Brain (tissue), 1 donor: ENCODE data around the gene ZBTB14.

- RRBS: 0% methylated on average over 4 of the region's 31 CpGs
These were observed 887 bp downstream of the AKAIN1 start for GRCh38 chr18:5196147-5196593.

DNA sequence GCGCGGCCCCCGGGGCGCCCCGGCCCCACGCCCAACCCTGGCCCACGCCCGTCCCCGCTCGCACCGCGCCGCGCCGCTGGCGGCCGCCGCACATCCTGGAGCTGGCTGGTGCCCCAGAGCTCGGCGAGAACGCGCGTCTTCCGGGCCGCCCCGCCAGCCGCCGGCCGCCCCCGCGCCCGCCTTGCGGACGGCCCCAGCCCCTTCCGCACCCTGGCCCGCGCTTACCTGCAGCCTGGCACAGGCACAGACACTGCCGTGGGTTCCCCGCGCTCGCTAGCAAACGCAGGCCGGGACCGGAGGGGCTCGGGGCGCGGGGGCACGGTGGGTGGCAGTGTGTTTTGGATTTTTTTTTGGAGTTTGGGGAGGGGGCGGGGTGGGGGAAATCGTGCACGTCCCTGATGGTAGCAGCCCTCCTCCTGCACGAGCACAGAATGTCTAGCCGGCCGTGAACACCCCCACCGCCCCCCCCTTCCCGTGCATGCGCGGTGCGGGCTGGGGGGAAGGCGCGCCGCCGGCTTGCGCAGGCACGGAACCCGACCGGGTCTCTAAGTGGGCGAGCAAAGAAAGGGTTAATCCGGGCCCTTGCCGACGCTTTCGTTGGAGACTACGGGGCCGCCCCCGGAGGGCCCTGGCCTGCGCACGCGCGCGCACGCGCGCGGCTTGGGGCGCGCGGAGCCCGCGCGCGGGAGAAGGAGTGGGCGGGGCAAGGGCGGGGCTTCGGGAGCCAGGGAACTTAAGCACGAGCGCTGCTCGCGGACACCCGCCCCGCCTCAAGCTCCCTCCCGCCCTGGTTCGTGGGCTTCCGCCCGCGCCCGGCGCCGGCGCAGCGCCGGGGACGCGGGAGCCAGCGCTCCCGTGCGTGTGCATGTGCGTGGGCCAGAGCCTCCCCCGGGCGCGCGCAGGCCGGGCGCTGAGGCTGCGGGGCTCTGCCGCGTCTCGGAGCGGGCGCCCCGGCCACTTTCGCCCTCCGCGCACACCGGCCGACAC, at the start of gene ZBTB14:
Gene ZBTB14 (minus strand): TSS at position 139 of the 987 bp plus-strand sequence.
- RRBS: 2% methylated on average over 35 of the region's 135 CpGs

DNA sequence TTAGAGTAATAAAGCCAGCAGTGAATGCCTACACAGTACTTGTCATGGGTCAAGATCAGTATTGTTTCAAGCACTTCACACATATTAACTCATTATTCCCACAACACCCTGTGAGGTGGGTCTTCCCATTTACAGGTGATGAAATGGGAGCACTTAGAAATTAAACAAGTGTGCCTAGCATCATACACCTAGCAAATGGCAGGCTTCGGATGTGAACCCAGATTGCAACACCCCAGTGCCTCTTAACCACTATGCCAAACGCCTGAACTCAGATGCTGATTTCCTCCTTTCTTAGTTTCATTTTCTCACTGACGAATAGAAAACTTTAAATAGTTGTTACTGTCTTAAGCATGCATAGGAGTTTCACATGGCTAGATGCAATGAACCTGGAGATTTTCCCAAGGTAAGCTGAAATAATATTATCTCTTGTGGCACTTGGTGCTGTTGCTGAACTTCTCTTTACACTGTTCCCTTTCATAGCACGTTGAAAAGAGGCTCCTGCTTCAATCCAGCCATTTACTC, 14.6 kb upstream of the ZBTB14 start:
- RRBS: no CpG with 5 or more reads among the region's 4 CpGs

DNA sequence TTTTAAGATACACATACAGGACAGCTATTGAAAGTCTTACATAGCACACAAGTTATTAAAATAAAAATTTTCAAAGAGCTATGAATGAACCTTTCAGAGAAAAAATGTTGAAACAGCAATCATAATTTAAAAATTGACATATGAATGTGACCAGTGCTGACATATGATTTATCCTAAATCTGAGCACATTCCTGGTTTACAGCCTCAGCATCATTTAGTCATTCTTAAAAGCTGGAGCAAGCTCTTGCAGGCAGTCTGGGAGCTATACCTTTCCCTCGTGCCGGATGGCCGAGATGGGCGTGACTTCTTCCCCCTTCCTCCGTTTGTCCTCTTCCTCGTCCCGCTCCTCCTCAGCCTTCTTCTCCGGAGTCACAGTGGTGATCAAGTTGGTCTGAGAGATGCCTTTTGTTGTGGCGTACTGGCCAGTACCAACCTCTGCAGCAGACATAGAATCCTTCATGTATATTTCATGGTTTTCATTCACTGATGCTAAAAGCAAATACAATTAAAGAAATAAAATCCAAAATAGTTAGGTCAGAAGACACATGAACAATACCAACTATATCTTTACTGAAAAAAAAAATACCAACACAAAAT, 124.0 kb upstream of the ZBTB14 start:
- RRBS: 22% methylated on average over 6 of the region's 9 CpGs

DNA sequence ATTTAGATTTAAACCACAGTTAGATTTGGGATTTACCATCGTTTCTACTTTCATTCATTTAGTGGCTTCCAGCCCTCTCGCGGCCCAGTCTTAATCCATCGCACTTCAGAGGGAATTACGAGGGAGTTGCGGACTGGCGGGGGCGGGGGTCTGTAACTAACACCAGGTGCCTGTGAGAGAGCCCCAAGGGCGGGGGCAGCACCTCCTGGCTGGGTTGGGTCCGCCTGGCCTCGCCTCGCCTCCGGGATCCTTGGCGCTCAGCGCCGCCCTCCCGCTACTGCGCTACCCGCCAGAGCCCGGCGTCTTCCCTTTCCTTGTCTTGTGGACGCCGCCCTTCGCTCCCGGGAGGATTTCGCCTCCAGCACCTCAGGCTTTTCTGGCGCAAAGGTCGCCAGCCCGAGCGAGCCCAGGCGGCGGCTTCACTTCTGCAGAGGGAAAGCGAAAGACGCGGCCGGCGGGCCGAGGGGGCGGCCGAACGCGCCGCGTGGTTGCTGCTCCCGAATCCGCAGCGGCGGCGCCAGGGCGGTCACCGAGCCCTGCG, 84.5 kb upstream of the EPB41L3 start:
- RRBS: 2% methylated on average over 30 of the region's 52 CpGs

DNA sequence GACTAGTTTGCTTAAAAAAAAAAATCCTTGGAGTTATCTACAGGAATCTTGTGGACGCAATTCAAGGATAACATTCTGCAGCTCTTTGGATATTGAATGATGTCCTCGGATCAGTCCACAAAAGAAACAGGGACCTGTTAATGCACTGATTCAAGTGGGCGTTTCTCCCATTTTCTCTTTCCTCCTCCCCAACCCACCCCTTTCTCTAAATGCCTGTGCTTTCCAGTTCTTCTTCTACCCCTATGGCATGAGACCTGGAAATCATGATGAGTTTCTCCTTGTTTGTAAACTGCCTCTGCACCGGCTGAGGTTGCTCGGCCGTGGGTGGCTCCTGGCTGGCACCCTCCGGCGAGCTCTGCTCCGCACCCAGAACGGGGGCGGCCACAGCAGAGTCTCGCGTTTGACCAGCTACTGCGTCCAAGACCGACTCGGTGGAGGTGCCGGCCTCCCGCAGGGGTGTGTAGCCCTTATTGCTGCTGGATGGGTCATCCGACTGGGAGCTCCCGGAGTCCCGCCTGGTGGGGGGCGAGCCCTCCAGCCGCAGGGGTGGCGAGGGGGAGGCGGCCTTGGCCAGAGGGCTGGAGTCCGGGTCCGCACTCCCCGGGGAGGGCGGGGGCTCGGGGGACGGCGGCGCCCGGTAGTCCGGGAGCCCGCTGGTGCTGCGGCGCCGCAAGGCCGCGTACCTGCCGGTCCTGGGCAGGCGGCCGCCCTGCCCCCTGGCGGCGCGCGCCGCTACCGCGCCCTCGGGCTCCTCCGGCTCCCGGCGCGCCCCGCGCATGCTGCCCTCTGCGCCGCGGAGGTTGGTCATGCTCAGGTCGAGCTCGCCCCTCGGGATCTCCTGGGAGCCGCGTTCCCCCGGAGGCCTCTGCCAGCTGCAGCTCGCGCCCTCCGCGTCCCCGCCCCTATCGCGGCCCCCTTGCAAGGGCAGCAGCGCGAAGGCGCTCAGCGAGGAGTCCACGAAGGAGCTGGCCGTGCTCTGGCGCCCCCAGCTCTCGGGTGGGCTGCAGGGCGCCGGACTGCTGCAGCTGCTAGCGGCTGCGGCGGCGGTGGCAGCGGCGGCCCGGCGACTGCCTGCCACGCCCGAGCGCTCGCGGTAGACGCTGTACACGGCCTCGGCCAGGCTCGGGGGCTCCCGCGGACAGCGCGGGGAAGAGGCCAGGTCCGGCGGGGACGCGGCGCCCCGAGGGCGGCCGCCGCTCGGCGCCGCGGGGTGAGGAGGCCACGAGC, 4.9 kb downstream of the TMEM200C start:
- RRBS: 9% methylated on average over 78 of the region's 119 CpGs

DNA sequence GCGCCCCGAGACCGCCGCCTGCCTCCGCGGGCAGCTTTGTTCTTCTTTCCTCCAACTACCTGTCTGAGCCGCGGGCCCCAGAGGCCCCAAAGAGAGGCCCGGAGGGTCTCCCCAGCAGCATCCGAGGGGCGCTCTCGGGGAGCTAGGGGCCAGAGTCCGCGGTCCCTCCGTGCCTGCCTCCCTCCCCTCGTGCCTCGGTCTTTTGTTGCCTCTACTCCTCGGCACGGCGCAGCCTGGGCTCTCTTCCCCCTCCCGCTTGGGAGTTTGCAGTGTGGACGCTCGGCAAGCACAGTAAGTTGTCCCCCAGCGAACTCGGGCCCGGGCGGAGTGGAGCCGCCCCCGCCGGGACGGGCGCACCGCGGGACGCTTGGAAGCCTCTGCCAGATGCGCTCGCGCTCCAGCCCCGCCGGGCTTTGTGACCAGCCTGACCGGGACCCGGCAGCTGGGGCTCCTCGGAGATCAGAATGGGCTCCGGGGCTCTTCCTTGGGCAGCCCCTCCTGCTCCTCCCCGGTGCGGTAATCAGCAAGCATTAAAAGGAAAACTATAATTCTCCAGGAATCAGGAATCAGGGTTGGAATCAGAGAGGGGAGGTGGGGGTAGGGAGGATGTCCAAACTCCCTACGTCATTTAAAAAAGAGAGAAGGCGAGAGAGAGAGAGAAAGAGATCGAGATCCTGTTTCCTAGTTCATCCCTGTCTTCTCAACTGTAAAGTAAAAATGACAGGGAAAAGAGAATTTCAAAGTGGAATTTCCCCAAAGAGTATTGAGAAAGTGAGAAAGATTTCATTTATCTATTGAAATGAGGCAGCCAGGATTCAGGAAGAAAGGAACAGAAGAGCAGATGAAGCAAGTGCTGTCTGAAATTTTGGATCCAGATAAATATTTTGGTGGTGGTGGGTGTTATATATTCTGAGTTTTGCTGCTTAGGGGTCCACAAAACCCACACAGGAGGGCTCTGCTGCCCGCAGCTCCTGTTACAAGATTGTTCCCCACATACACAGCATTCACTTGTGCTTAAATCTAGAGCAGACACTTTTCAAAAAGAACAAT, 799 bp upstream of the TMEM200C start:
- RRBS: 2% methylated on average over 24 of the region's 50 CpGs

- RRBS: no CpG with 5 or more reads among the region's 31 CpGs
These were observed 250.8 kb upstream of the TMEM200C start for GRCh38 chr18:6145970-6146752.

GRCh38 chr18:6284523-6284860, 130.2 kb downstream of the L3MBTL4 start:
- RRBS: no CpG with 5 or more reads among the region's 15 CpGs

DNA sequence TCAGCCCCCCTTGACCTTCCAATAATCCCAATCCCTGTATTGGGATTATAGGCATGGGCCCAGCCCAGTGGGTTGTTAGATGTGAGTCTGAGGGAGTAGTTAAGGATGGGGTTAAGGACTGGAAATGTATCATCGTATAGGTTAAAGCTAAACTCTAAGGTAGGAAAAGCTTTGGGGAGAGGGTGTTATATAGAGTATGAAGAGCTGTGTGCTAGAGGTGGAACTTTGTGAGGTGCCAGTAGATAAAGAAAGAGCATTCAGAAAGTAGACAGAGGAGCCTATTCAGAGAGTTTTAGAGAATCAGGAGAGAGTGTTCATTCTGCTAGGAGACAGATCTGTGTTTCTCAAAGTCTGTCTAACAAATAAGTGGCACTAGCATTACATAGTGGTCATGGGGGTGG, 81.0 kb downstream of the ARHGAP28 start:
- RRBS: no CpG with 5 or more reads among the region's 1 CpG

DNA sequence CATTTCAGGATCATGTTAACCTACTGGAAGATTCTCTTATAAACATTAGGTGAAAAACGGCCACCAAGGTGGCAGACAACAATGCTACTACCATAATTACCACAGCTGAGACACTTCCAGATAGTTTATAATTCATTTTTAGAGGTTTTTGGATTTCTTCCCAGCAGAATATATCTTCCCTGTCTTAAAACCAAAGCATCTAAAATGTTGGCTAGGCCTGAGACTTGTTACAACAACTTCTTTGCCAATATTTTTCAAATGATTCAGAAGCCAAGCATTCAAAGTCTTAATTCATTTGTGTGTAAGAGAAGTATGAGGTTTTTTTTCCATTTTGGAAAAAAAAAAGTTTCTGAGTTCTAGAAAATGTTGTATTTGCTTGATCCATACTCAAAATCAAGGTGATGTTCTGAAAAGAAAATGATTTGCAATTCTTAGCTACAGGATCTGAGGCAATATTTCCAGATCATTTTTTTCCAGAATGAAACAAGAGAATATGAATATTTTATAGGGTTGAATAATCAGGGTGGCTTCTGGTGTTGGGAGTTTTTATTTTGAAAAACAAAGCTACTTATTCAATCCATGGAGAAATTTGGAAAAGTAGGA, 32.8 kb downstream of the LAMA1 start:
- RRBS: no CpG with 5 or more reads among the region's 1 CpG

GRCh38 chr18:7233754-7234551, 3.1 kb downstream of the LRRC30 start:
- RRBS: no CpG with 5 or more reads among the region's 10 CpGs

- RRBS: no CpG with 5 or more reads among the region's 7 CpGs
These were observed 138.1 kb downstream of the LRRC30 start for GRCh38 chr18:7369007-7369392.

- RRBS: no CpG with 5 or more reads among the region's 21 CpGs
These were observed 107.3 kb upstream of the PTPRM start for GRCh38 chr18:7459577-7460439.

GRCh38 chr18:7709107-7709552, 142.0 kb downstream of the PTPRM start:
- RRBS: no CpG with 5 or more reads among the region's 3 CpGs

GRCh38 chr18:7754626-7755579, 187.8 kb downstream of the PTPRM start:
- RRBS: no CpG with 5 or more reads among the region's 8 CpGs

GRCh38 chr18:7818905-7819593, 251.9 kb downstream of the PTPRM start:
- RRBS: no CpG with 5 or more reads among the region's 6 CpGs

- RRBS: no CpG with 5 or more reads among the region's 4 CpGs
These were observed 359.3 kb downstream of the PTPRM start for GRCh38 chr18:7926382-7926849.

DNA sequence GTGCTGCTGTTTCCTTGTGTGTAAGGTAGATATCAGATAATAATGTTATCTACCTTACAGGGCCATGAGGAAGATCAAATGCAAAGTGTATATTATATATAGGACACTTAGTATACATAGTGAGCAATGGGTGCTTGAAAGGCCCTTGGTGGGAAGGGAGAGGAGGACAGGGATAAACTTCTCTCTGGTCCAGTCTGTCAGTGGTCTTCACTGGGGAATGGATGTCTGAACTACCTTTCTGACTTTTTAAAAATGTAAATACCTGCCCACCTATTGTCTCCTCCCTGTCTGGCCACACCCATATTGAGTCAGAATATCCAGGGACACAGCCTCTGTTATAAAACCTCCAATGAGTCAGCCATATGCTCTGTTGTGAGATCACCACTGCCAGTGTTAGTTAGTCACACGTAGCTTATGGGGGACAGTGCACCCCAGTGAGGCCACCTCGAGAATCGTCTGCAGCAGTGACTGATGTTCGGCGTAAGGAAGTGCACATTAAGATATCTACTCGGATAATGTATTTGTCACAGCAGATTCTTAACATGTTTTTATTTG, 383.5 kb downstream of the PTPRM start:
- RRBS: no CpG with 5 or more reads among the region's 6 CpGs